HTR-8/SVneo (cell line): ENCODE measurements around the gene C10orf71.

DNA sequence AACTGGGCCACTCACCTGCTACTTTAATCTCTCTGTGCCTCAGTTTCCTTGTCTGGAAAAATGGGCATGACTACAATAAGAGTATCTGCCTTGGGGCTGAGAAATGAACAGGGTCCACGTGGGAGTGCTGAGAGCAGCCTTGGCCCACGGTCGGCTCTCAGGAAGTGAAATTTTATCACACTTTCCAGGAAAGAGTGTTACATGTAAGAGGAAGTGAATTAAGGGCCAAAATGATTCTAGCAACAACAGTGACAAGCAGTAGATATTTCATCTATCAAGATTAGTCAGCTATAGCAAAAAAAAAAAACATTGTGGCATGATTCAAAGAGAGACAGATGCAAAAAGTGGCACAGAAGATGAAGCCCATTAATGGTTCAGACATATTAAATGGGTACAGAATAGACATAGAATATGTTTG, 4.5 kb downstream of the TMEM273 start:
- RRBS, result no CpG with 5 or more reads among the region's 3 CpGs

DNA sequence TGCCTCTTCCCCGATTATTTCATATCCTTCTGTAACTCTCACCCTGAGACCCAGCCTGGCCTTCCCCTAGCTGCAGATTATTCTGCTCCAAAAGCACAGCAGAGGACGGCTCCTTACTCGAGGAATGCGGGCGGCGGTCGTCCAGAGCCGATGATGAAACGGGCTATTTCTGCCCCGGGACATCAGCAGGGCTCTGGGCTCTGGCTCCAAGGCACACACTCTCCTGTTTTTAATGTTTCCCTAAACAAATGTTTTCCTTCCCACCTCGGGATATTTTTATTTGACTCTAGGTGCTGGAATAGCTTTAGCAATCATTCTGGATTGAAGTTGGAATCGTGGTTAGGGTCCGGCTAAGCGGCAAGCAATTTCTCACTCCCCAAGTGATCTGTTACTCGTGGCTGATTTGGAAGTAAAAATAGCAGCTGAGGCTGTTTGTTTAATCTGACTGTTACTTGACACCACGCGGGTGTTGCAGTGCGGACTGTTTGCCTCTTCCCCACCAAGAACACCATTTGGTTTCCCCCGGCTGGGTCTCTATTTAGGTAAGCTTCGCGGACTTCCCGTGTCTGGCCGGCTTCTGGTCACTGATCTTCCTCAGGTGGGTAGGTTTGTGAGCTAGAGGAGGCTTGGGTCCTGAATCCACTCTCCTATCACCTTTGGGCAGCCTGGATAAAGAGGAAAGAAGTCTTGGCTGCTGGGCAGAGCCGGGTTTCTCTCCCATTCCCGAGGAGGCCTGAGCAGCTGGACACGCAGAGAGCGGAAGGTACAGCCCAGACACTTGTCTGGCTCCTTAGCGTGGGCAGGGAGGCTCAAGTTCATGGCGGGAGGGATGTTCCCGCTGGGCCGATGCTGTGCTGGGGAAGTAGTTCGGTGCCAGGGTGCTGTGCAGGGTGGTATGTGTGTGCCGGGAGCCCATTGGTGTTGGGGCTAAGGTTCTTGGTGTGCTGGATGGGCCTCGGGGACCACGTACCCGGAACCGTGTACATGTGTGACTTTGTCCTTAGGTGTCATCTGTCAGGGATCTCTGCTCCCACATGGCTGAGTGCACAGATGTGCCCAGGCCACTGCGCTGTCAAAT, at the start of gene C10orf71:
C10orf71 (plus strand) TSS at position 479 of the 1,078 bp plus-strand sequence.
- RRBS, result 88% methylated on average over 4 of the region's 38 CpGs

DNA sequence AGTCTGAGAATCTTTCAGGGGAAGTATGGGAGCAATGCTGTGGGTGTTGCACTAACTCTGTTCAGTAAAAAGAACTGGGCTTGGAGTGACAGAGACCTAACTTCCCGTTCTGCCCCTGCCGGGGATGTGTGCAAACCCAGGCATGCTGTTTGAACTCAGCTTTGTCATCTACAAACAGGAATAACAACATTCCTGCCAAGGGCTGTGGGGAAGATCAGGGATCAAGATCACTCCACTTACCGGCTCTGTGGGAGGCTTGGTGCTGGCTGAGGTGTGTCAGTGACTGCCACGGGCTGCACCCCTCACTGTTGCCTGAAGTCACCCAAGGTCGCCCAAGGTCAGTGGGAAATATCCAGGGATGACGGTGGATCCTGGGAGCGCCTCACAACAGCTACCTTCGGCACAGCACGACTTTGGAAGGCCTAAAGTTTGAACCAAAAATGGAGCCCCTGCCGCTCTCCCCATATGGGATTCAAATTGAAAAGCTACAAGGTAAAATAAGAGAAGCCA, 23.2 kb upstream of the DRGX start:
- RRBS, result 50% methylated on average over 2 of the region's 10 CpGs

DNA sequence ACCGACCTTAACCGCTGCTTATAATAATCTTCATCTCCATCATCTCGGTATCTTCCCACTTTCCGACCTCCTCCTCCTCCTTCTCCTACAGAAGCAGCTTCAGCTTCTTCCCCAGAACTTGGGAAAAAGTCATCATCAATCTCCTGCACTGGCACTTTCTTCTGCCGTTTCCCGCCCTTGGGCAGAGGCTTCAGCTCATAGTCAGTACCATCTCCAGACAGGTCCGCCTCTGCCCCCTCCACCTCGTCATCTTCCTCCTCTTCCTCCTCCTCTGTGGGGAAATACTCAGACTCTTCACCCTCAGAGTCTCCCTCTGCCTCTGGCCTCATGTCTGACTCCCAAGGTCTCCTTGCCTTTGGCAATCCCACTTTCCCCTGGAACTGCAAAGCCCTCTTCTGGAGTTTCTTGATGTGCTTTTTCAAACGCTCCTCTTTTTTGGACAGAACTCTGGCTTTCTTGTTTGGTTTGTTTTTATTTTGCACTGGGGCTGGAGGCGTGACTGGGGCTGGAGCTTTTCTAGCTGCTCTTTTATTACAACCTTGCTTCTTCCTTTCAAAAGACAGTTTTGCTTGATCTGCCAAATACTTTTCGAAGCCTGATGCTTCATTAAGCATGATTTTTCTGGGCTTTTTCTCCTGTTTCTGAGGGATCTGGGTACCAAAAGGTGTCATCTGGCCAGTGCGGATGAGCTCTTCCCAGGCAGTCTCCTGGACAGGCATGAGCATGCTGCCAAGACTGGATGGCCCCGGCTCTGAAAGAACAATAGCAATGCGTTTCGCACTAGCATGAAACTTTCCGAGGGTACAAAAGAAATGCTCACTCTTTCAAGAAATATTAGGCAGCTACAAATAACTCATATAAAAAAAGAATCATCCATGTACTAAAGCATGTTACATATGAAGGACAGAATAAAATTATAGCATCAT, 14.6 kb downstream of the ERCC6 start:
- RRBS, result no CpG with 5 or more reads among the region's 16 CpGs

DNA sequence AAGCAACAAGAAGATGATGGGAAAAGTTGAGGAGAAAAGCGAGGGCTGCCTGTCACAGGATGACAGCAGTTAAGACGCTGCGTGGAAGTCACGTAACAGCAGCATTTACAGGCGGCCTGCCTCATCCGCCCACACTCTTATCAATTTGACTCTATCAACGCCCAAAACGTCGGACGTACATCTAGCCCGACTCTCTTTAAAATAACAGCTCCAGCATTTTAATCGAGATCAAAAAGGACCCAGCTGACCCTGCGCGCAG, 561 bp downstream of the ERCC6 start:
- RRBS, result no CpG with 5 or more reads among the region's 14 CpGs

GRCh38 chr10:50326828-50327853, 75.8 kb upstream of the ASAH2 start:
- RRBS, result no CpG with 5 or more reads among the region's 14 CpGs

DNA sequence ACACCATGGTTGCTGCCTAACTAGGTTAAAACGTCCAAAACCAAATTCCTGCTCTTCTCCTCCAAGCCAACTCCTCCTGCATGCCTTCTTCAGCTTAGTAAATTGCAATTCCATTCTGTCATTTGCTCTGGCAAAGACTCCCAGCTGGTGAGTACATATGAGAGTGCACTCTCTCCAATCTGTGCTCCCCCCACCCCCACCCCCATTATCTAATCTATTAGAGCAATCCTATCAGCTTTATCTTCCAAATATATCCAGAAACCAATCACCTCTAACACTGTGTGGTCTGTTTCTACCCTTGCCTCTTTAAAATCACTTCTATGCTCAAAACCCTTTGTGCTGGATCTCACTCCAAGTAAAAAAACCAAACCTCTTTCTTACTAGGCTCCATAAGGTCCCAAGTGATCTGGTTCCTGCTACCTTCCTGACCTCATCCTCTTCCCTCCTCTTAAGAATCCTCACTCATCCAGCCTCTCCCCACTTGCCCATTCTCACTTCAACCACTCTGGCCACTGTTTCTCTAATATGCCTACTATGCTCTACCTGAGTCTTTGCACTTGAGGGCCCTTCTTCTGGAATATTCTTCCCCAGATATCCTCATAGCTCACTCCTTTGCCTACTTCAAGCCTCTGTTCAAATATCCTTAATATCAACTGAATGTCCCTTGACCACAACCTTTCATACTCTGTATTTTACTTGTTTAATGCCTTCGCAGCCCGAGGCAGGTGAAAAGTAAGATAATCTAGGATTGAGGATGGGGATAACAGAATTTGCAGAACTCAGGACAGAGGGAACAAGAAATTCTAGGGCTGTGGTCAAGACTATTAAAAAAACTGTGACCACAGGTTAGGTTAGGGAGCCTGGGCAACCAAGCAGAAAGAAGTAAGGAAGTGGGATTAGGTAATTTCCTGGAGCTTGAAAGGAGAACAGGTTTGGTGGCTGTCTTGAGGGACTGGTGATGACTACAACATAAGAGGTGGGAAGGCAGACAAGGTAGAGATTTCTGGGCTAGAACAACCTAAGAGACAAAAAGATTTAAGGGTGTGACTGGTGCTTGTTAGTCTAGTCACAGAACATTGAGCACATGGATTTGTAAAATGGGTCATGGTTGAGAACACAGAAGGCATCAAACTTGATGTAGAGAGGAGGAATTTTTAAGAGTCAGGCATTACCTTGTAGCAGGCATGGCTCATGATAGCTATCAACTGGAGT, 123.3 kb upstream of the ASAH2 start:
- RRBS, result no CpG with 5 or more reads among the region's 3 CpGs

GRCh38 chr10:50384354-50384847, 133.1 kb upstream of the ASAH2 start:
- RRBS, result no CpG with 5 or more reads among the region's 2 CpGs

- RRBS, result no CpG with 5 or more reads among the region's 3 CpGs
Measured at GRCh38 chr10:50511249-50512029, 112.3 kb downstream of the SGMS1 start.

DNA sequence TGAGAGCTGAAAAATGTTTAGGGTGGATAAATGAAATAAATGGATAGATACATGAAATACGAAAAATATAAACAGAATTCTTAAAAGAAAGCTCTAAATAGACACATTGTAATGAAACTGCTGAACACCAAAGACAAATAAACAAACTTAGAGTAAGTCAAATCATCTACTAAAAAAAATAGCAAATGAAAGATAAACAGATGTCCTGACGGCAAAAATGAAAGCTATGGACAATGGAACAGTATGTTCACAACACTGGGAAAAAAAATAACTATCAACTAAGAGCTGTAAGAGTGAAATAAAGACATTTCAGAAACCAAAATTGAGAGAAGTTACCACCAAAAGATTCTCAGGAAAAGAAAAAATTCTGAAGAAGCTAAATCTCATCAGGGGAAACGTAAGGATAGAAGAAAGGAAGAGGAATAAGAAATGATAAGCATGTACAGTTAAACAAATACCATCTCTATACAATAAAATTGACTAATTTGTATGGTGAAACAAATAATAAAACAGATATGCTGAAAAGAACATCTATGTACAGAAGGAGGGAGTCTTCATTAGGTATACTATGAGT, 106.0 kb downstream of the SGMS1 start:
- RRBS, result no CpG with 5 or more reads among the region's 3 CpGs

DNA sequence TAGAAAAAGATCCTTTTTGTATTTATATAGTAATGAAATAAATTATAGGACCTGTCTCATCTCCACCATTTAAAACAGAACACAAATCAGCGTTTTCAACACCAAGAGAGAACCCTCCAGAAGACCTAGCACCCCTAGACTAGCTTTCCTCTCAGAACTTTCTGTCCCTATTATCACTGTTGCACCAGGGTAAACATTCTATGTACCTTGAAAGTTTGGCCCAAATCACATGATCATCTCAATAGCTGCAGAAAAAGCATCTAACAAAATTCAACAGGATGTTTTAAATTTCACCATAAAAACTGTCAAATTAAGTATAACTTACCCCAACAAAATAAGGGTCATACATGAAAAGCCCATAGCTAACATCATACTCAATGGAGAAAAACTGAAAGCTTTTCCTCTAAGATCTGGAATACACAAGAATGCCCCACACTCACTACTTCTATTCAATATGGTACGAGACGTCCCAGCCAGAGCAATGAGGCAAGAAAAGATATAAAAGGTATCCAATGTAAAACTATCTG, 50.9 kb downstream of the SGMS1 start:
- RRBS, result no CpG with 5 or more reads among the region's 3 CpGs

DNA sequence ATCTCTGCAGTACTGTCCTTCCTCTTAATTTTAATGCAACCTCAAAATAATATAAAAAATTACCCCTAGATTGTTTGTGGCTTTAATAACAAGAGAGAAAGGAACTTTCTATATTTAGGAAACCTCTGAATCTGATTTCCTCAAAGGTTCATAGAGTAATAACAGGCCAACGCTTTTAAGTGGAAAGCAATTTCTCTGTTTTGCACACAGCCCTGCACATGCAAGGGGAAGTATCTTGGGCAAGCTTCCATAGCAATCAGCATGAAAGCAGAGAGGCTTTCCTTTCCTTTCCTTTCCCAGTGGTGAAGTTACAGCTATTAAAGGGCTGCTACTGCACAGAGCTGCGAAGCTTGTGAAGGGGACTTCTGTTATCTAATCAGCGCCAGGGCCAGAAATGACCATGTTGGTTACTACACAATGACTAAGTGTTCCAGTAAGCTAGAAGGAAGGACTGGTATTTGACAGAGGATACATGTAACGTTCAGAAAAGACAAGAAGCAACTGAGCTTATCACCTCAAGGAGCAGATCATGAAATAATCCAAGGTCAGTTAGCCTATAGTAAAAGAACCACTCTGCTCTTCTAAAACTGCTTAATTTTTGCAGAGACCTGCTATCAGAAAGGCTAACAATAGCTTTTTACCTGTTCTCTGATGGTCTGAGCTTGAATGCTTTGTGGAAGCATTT, 46.1 kb downstream of the SGMS1 start:
- RRBS, result no CpG with 5 or more reads among the region's 4 CpGs

- RRBS, result no CpG with 5 or more reads among the region's 34 CpGs
Measured at GRCh38 chr10:50991081-50991511, 83.2 kb upstream of the PRKG1 start.

DNA sequence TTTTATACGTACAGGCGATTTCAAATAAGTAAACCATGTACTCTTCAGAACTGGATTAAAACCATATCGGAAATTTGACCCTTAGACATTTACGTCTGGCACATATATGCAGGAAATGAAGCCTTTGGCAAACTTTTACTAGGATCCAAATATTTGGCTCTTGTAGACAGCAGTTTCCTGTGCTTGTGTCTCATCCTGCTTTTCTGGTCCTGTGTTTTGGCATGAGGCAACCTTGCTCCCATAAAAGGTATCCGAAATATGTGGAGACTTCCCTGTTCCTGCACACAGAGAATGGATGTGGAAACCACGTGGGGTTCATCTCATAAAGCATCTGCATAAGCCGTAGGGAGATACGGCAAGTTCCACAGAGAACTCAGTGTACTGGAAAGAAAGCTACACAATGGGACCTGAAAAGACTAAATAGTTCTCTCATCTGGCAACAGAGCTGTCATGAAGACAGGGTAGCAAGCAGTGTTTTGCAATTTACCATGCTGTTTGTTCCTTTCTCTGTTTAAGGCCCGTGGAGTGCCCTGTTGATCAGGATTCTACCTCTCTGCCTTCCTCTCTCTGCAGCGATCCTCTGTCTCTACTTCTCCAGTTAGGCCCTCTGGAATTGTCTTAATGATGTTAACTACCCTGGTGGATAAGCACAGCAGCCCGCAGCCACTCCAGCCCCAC, 293.8 kb downstream of the CSTF2T start:
- RRBS, result no CpG with 5 or more reads among the region's 11 CpGs

GRCh38 chr10:51487071-51487627, 212.2 kb downstream of the CSTF2T start:
- RRBS, result no CpG with 5 or more reads among the region's 3 CpGs

- RRBS, result no CpG with 5 or more reads among the region's 3 CpGs
Measured at GRCh38 chr10:51571307-51572207, 127.8 kb downstream of the CSTF2T start.

DNA sequence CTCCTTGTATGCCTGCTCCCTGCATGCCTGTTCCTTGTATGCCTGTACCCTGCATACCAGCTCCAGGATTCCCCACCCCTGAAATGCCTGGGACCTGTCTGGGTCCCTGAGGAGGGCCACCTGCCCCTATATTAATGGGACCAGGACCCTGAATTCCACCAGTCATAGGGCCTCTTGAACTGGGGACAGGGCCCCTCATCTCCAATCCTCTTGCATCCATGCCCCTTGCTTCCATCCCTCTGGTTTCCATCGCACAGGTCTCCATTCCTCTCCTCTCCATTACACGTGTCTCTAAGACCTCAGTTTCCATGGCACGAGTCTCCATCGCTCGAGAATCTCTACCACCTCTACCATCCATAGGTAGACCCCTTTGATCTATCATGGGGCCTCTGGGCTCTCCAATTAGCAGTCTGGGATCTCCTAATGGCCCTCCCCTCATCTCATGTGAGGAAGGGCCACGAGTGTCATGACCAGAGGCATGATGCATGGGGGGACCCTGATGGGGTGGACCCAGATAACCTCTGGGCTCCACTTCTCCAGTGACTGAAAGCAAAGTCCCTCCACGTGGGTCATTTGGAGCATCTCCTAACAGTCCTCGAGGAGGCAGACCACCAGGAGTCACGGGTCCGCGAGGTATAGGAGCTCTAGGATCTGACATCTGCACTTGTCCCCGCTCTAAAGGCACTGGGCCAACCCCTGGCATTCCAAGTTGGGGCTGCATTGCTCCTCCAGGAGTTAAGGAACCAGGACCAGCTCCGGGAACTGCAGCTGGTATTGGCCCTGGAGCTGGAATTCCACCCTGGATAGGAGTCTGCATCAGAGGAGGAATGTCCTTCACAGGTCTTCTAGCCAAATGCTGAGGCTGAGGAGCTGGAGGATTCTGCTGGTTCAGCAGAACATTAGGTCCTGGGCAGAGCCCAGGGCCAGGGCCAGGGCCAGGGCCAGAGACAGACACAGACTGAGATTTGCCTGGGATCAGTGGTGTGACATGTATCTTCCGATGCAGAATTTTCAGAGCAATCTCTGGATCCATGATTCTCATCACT, 1.1 kb downstream of the CSTF2T start:
- RRBS, result no CpG with 5 or more reads among the region's 14 CpGs

DNA sequence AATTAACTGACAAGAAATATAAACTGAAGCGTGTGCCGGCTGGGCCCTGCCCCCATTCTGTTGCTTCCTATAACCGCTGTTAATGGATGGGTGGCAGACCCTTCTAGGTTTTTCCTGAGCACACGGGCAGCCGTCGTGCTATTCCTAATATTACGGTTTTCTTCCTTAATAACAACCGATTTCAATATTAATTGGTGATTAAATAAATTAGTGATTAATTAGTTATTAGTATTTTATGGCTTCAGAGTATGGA, 695 bp upstream of the CSTF2T start:
- RRBS, result no CpG with 5 or more reads among the region's 8 CpGs

DNA sequence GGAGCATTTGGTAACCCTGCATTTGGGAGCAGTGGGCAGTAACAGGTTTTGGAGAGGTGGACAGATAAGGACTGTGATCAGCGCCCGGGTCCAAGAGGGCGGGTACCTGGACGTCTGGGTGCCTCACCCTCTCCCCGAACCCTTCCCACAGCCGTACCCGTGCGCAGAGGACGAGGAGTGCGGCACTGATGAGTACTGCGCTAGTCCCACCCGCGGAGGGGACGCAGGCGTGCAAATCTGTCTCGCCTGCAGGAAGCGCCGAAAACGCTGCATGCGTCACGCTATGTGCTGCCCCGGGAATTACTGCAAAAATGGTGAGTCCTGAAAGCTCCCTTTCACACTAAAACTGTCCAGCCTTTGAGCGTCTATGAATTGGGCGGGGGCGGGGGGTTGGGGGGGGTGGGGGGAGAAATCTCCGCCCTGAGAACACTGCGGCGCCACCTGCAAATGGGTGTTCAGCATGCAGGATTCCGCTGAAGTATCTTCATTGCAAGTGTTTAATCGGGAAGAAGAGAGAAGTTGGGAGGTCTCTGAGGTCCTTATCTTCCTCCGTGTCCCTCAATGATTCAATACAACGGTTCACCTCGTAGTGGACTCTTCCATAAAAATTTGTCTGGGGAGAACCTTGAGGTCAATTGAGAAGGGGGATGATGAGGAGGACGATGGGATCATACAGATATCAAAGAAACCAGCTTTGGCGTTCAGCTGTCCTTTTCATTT, 851 bp downstream of the DKK1 start:
- RRBS, result no CpG with 5 or more reads among the region's 35 CpGs

- RRBS, result 11% methylated on average over 21 of the region's 64 CpGs
Measured at GRCh38 chr10:55630884-55631832, 729.9 kb downstream of the ZWINT start.